Esophagus muscularis mucosa (tissue), 4 donors: ENCODE results near the genes THUMPD3 and OGG1.

DNA sequence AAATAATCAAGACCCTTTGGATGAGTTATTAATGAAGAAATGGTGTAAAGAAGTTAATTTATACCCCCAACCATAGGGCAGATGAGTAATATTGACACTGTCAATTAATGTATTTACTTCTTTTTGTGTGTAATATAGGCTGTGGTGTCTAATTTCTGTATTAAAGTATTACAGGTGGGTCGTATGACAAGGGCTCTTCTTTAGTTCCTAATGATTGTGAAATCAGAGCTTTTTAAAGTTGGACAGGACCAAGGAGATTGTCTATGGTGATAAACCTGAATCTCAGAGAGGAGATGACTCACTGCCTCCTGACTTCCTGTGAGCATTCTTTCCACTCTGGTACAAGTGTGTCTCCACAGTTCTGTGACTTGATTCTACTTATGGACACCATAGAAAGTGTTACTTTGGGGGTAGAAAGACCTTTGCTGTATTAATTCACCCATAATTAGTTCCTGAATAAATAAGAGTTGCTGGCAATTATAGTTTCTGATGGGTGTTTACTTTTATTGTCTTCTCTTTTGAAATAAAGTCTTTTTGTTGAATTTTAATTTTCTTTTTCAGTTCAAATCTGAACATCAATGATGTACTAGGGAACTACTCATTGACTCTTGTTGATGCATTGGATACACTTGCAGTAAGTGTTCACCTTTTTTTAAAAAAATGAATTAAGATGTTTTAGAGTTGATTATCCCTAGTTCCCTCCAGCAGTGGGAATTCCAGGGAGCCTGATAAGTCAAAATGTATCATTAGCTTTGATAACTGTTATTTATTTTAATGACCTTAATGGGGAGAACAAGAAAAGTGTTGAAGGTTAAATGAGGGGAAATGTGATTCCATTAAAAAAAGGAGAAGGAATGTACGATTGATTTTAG lies 7.4 kb downstream of the EDEM1 start:
- PRO-cap = no peak
- RAMPAGE, long total RNA, 4 experiments = no peak in any of the 4 experiments

GRCh38 chr3:8416932-8417295 lies 84.7 kb upstream of the LMCD1 start:
- PRO-cap = no peak
- RAMPAGE, long total RNA, 4 experiments = no peak in any of the 4 experiments

- PRO-cap = no peak
- RAMPAGE, long total RNA, 4 experiments = no peak in any of the 4 experiments
These were observed 57.9 kb upstream of the LMCD1 start for GRCh38 chr3:8443584-8444222.

- PRO-cap = unidirectional peak, minus-strand start at chr3:8503340
- RAMPAGE, long total RNA, 4 experiments = no peak in any of the 4 experiments
These were observed 1.5 kb downstream of the LMCD1 start for GRCh38 chr3:8503189-8503414.

GRCh38 chr3:9049271-9049774 lies 86.1 kb upstream of the RAD18 start:
- PRO-cap = no peak
- RAMPAGE, long total RNA, 4 experiments = no peak in any of the 4 experiments

DNA sequence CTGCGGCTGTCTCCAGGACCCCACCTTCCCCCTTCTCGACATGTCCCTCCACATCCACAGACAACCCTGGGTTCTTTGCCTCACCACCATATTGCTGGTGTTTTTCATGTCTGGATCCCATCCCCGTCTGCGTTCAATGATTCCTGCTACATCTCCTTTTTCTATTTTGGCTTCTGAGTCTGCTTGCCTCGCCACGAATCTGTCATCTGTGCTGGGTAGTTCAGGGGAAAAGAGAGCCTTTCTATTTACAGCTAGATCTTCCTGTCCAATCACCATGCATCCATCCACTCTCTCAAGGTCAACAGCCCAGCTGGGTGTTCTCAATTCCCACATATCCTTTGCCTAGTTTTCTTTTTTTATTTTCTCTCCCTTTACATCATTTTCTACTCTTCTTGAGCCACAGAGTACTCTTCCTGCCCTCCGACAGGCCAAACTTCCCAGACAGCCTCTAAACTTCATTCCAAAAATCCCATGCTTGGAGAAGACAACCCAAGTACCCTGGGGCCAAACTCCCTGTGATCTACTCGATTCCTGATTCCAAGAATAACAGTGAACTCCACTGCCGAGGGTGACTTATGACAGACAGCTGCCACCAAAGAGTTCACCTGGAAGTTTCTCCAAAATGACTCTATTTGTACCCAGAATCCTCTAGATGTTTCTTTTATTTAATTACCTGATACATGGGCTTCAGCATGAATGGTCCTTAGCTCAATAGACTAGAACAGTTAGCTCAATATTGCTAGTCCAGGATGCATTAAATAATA lies 104.9 kb upstream of the RAD18 start:
- PRO-cap = no peak
- RAMPAGE, long total RNA, 4 experiments = no peak in any of the 4 experiments

- PRO-cap = no peak
- RAMPAGE, long total RNA, 4 experiments = no peak in any of the 4 experiments
These were observed 30.6 kb upstream of the SRGAP3 start for GRCh38 chr3:9280030-9280370.

- PRO-cap = no peak
- RAMPAGE, long total RNA, 4 experiments = no peak in any of the 4 experiments
These were observed 1.3 kb upstream of the THUMPD3 start for GRCh38 chr3:9361395-9362072.

- PRO-cap = bidirectional peak, plus-strand start at chr3:9363057, minus-strand start at chr3:9363029; bidirectional peak, plus-strand start at chr3:9363419, minus-strand start at chr3:9363289
- RAMPAGE, long total RNA, 4 experiments = start-site peak on the plus strand in 4 of 4 experiments, at chr3:9363048-9363084 at its widest, 36 to 330 reads per replicate; start-site peak on the minus strand in 3 of 4 experiments, at chr3:9362961-9363050 at its widest, 37 to 71 reads per replicate
These were observed at the start of gene THUMPD3 for GRCh38 chr3:9362639-9363554. TSS of gene THUMPD3 (plus strand) at chr3:9363054.

- PRO-cap = bidirectional peak, plus-strand start at chr3:9396402, minus-strand start at chr3:9396463
- RAMPAGE, long total RNA, 4 experiments = no peak in any of the 4 experiments
These were observed 1.4 kb upstream of the SETD5 start for GRCh38 chr3:9395932-9396506.

DNA sequence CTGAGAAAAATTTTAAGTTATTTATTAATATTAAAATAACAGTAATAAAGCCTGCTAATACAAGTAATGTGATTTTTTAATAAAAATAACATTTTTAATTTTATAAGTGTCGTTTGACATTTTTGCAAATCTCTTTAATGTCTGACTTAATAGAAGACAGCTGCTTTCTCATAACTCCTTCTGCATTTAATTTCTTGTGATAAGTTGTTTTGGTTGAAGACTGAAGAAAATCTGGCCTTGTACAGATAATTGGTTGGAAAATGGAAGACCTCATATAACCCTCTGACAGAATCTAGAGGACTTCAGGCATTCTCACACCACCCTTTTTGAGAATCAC lies 11.4 kb downstream of the SETD5 start:
- PRO-cap = no peak
- RAMPAGE, long total RNA, 4 experiments = no peak in any of the 4 experiments

DNA sequence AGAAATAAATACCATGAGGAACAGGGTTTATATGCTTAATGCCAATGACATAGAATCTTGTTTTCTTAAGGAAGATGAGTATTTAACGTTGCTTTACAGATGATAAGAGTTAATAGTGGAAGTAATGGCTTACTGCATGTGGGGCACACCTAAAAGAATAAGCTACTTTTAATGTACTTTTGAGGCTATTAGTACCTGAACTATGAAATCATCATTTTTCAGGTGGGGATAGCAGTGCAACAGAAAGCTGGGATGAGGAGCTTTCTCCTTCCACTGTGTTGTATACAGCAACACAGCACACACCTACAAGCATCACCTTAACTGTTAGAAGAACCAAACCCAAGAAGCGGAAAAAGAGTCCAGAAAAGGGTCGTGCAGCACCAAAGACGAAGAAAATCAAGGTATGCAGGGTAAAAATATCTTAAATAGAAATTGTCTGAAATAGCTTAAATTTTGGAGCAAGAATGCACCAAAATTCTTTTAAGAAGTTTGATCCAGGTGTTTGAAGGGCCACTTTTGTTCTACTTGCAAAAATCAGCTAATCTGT lies 38.2 kb downstream of the SETD5 start:
- PRO-cap = no peak
- RAMPAGE, long total RNA, 4 experiments = no peak in any of the 4 experiments

DNA sequence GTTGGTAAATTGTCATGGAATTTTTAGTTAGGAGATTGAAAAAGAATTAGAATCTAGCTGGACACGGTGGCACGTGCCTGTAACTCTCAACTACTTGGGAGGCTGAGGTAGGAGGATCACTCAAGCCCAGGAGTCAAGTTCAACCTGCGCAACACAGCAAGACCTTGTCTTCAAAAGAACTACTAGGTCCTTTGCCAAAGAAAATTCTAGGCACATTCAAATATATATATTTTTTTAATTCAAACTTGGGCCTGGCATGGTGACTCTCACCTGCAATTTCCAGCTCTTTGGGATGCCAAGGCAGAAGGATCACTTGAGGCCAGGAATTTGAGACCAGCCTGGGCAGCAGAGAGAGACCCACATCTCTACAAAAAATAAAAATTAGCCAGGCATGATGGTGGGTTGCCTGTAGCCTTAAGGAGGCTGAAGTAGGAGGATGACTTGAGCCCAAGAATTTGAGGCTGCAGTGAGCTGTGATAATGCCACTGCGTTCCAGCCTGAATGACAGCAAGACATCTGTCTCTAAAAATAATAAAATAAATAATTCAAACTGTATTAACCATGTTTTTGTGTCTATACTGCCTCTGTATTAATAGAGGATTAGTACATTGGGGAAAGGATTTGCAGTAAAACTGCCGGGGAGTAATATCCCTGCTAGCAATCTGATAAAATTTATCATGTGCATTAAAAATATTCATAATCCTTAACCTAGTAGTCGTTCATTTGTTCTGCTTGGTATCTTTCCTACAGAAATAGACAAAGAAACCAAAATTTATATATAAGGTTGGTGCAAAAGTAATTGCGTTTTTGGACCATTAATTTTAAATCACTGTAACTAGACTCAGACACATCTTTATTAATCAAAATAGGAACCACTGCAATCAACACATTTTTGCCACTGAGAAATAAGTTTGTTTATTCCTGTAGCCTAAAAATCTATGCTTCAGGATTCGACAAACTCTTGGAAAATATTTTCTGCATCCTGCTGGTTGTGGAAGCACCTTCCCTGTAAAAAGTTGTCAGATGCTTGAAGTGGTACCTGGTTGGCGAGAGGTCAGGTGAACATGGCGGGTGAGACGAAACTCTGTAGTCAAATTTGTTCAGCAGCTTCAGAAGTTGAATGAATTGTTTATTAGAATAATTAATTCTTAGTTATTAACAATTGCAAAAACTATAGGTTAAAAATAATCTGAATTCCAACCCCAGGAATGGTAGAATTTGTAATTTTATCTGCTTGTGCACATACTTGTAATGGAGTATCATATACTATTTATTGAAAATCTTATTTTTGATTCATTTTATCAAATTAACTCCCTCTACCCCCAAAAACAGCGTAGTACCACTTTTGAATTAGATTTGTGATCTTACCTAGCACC lies 61.2 kb downstream of the SETD5 start:
- PRO-cap = no peak
- RAMPAGE, long total RNA, 4 experiments = no peak in any of the 4 experiments

DNA sequence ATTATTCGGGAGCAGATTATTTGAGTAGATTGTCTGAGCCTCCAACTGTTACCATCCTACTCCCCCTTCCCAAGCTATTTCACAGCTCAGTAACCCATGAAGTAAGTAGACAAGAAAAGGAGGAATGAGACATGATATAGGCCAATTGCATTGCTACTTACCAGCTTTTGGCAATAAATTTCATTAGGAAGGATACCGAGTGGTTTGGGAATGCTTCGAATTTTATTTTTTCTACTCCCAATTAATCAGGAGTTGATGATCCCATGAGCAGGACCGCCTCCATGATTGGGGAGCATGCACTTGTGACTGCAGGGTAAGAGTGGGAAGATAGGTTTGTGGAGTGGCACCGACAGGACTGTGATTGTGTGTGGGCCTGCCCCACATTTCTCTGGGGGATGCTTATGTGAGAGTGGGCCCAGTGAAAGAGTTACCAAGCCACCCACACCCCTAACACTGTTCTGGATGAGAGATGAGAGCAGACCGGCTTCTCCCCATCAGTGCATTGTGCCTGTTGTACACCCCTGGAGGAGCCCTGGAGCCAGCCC lies 76.8 kb downstream of the LHFPL4 start:
- PRO-cap = no peak
- RAMPAGE, long total RNA, 4 experiments = no peak in any of the 4 experiments

DNA sequence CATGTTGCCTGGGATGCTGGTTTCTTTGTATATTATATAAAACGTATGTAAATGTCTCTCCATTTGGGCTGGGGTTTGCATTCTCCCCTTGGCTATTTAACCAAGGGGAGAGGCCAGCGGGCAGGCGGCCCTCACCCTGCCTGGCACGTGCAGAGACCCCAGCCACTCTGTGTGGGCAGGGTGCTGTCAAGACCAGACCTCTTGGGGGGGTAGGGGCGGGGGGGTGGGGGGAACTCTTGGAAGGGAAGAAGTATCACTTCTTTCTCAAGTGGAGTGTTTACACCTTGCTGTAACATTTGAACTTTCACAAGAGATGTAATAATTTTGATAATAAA lies 75.9 kb downstream of the LHFPL4 start:
- PRO-cap = no peak
- RAMPAGE, long total RNA, 4 experiments = no peak in any of the 4 experiments

DNA sequence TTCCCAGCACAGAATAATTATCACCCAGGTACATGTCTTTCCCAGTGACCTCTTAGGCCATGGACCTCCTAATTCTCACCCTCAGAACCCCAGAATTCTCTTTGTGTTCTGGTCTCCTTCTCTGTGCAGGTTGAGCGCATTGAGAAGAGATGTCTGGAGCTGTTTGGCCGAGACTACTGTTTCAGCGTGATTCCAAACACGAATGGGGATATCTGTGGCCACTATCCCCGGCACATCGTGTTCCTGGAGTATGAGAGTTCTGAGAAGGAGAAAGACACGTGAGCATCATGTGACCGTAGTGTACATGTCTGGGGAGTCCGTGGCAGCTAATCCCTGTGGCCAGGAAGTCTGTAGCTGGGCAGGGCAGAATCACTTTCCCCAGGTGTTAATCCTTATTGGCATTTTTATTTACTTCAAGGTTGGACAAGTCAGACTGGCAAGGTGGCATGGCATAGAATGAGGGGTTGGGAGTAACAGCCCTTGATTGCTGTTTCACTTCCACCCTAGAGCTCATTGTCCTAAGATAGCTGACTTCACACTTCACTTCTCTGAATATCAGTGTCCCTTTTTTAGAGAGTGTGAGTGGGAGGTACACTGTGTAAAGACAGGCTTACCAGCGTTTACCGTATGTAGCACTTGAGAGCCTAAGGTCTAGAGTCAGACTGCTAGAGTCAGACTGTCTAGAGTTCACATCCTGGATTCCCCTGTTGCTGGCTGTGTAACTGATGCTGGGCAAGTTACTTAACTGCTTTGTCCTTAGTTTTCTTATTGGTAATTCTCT lies 4.4 kb downstream of the MTMR14 start:
- PRO-cap = no peak
- RAMPAGE, long total RNA, 4 experiments = no peak in any of the 4 experiments

- PRO-cap = no peak
- RAMPAGE, long total RNA, 4 experiments = no peak in any of the 4 experiments
These were observed 23.7 kb downstream of the MTMR14 start for GRCh38 chr3:9673115-9673390.

DNA sequence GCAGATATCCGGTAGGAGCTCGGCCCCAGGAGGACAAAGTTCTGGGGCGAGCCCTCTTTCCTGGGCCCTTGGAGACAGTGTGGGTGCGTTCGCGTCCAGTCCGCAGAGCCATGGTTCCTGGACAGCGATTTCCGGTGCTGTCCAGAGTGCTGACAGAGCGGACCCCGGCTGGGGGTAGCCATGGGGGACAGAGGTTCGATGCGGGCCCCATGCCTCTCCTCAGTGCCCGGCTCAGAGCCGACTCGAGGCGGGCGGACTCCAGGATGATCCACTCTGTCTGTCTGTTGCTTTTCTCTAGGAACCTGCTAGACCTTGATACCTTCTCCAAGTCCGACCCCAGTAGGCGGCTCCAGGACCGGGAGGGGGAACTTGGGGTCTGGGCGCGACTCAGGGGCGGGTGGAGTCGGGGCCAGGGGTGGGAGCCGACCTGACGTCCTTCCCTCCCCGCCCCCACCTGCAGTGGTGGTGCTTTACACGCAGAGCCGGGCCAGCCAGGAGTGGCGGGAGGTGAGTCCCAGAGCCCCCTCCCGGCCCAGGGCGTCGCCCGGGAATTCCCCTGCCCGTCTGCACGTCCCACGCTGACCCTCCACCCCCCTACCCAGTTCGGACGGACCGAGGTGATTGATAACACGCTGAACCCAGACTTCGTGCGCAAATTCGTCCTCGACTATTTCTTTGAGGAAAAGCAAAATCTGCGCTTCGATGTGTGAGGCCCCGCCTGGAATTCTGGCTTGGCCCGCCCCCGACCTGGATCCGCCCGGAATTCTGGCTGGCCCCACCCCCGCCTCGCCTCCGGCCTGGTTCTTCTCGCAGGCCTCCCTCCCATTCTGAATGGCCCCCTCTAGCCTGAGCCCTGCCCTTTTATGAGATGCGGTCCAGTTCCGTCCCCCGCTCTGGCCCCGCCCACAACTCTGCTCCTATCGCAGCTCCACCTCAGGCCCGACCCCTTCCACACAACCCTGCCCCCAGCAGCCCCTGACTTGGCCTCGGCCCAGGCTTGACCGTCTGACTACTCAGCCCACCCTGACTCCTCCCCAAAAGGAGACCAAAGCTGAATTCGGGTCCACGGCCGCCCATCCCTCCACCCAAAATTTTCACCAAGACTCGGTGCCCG lies 1.0 kb downstream of the CPNE9 start:
- PRO-cap = no peak
- RAMPAGE, long total RNA, 4 experiments = no peak in any of the 4 experiments

- PRO-cap = no peak
- RAMPAGE, long total RNA, 4 experiments = no peak in any of the 4 experiments
These were observed 497 bp upstream of the OGG1 start for GRCh38 chr3:9749252-9749658.

DNA sequence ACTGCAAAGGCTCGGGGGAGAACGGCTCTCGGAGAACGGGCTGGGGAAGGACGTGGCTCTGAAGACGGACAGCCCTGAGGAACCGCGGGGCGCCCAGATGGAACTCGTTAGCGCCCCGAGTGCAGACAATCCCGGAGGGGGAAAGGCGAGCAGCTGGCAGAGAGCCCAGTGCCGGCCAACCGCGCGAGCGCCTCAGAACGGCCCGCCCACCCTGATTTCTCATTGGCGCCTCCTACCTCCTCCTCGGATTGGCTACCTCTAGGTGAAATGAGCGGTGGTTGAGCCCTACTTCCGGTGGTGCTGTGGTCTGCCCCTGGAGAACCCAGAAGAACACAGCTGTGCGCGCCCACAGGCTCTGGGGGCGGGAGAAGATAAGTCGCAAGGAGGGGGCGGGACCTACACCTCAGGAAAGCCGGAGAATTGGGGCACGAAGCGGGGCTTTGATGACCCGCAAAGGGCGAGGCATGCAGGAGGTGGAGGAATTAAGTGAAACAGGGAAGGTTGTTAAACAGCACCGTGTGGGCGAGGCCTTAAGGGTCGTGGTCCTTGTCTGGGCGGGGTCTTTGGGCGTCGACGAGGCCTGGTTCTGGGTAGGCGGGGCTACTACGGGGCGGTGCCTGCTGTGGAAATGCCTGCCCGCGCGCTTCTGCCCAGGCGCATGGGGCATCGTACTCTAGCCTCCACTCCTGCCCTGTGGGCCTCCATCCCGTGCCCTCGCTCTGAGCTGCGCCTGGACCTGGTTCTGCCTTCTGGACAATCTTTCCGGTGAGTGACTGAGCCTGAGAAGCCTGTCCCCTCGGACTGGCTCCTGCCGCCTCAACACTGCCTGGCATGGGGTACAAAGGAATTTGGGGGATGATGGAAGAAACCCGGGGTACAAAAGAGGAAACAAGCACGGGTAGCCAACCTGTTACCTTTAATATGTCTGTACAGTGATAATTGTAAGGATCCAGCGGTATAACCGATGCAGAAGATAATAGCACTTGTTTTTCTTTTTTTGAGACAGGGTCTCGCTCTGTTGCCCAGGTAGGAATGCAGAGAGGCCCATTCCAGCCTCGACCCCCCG lies at the start of gene OGG1:
OGG1 (plus strand) TSS at position 294 of the 1,066 bp plus-strand sequence.
- PRO-cap = bidirectional peak, plus-strand start at position 294 of the sequence, minus-strand start at position 109 of the sequence; bidirectional peak, plus-strand start at position 603 of the sequence, minus-strand start at position 552 of the sequence
- RAMPAGE, long total RNA, 4 experiments = start-site peak on the plus strand in 2 of 4 experiments, centred at positions 321 to 625 of the sequence, 20 to 58 reads per replicate